Astrocyte (in vitro differentiated cells and primary cell): ENCODE results near the gene MBOAT2.

- PRO-cap = no peak
- RRBS, 2 experiments = no CpG with 5 or more reads among the region's 2 CpGs
Observed at GRCh38 chr2:8515975-8516313, 165.9 kb upstream of the ID2 start.

DNA sequence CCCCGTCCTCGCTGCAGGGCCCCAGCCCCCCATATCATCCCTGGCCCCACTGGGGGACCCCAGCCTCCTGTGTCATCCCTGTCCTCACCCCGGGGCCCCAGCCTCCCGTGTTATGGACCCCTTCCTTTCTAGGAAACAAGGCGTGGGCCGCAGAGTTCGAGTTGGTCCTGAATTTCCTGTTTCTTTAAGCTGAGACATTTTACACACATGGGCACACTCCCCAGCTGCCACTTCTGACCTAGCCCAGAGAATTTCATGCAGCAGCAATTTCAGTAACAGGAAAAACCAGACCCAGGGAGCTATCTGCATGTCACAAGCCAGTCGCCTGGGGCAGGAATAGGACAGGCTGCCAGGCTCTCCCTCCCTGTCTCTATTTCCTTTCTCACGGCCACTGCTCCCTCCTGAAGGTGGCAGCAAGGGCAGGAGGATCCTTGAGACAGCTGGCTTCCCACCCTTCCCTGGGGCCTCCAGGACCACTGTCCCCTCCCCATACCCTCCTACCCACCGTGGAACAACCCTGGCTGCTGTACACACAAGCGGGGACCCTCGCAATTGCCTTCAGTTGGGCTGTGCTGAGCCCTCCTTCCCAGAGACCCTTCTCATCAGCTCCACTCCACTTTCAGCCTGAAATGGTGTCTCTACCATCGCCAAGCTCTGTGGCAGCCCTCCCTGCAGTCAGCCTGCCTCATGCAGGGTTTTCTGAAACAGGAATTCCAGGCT, 141.9 kb upstream of the ID2 start:
- PRO-cap = no peak
- RRBS, 2 experiments = no CpG with 5 or more reads among the region's 13 CpGs

GRCh38 chr2:8625540-8626038, 56.3 kb upstream of the ID2 start:
- PRO-cap = no peak
- RRBS, 2 experiments = 96 to 97% methylated on average over 5 of the region's 13 CpGs

DNA sequence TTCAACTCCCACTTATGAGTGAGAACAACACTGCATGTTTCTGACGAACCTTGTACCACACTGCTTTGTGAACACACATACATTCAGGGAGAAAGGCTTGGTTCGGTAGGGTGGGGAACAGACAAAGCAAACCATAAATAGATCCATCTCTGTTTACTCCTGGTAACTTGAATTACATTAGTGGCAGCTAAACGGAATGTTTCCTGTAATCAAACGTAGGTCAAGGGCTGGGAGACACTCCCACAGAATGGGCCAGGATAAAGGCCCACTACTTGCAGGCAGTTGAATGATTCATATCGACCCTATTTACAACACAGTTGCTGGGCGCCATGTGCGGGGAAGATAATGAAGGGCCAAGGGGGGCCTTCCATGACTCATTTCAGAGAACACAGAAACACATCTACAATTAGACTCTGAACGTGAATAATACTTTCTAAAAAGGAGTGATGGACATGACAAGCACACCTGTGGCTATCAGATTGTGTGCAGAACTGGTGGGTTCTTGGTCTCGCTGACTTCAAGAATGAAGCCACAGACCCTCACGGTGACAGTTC, 56.8 kb upstream of the KIDINS220 start:
- PRO-cap = no peak
- RRBS, 2 experiments = no CpG with 5 or more reads among the region's 10 CpGs

- PRO-cap = unidirectional peak, minus-strand start at chr2:9003665; bidirectional peak, plus-strand start at chr2:9004033, minus-strand start at chr2:9003733; unidirectional peak, plus-strand start at chr2:9004077
- RRBS, 2 experiments = 1 to 2% methylated on average over 31 to 44 of the region's 104 CpGs
Observed at GRCh38 chr2:9003515-9004249, at the start of gene MBOAT2. Gene MBOAT2, minus strand, starts transcription at chr2:9003684.

DNA sequence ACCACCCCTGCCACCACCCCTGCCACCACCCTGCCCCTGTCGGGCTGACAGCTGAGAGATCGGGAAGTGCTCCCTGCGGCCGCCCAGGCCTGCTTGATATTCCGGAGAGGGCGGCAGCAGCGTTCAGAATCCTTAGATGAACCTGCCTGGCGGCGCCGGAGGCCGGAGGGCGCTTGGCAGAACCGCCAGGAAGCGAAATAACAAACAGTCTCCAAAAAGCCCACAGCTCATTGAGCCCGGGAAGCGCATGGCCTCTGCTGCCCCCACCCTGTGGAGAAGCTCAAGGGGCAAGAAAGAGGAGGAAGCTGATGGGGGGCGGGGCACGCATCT, 92.2 kb upstream of the MBOAT2 start:
- PRO-cap = no peak
- RRBS, 2 experiments = 10 to 17% methylated on average over 11 of the region's 18 CpGs

- PRO-cap = no peak
- RRBS, 2 experiments = 3% methylated on average over 14 of the region's 41 CpGs
Observed at GRCh38 chr2:9142550-9143301, 63.9 kb upstream of the ASAP2 start.

- PRO-cap = no peak
- RRBS, 2 experiments = no CpG with 5 or more reads among the region's 14 CpGs
Observed at GRCh38 chr2:9226984-9227978, 20.7 kb downstream of the ASAP2 start.

- PRO-cap = no peak
- RRBS, 2 experiments = no CpG with 5 or more reads among the region's 4 CpGs
Observed at GRCh38 chr2:9368328-9368614, 55.1 kb downstream of the ITGB1BP1 start.

GRCh38 chr2:9400419-9401490, 22.6 kb downstream of the ITGB1BP1 start:
- PRO-cap = no peak
- RRBS, 2 experiments = 13% methylated on average over 3 of the region's 22 CpGs; no CpG with 5 or more reads in 1 of the 2 experiments

- PRO-cap = no peak
- RRBS, 2 experiments = no CpG with 5 or more reads among the region's 48 CpGs
Observed at GRCh38 chr2:9473211-9474216, 837 bp upstream of the IAH1 start.

- PRO-cap = bidirectional peak, plus-strand start at chr2:9555460, minus-strand start at chr2:9555195
- RRBS, 2 experiments = 1 to 3% methylated on average over 11 of the region's 23 CpGs
Observed at GRCh38 chr2:9555149-9555613, 449 bp downstream of the ADAM17 start.

GRCh38 chr2:9612012-9612525, 18.7 kb downstream of the YWHAQ start:
- PRO-cap = no peak
- RRBS, 2 experiments = no CpG with 5 or more reads among the region's 4 CpGs

- PRO-cap = no peak
- RRBS, 2 experiments = 79% methylated on average over 1 of the region's 11 CpGs; no CpG with 5 or more reads in 1 of the 2 experiments
Observed at GRCh38 chr2:9667836-9668415, 37.1 kb upstream of the YWHAQ start.

DNA sequence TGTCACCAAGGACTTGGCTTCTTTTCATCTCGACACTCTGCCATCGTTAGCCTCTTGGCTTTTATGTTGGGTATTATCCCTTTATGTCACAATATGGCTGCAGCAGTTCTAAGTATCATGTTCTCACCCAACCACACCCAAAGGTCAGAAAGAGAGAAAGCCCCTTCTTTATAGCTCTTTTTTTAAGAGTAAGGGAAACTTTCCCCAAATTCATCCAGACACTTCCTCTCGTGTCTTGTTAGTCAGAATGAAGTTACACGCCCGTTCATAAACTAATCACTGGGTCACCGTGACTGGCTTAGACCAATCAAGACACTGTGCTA, 104.9 kb upstream of the TAF1B start:
- PRO-cap = no peak
- RRBS, 2 experiments = no CpG with 5 or more reads among the region's 6 CpGs

DNA sequence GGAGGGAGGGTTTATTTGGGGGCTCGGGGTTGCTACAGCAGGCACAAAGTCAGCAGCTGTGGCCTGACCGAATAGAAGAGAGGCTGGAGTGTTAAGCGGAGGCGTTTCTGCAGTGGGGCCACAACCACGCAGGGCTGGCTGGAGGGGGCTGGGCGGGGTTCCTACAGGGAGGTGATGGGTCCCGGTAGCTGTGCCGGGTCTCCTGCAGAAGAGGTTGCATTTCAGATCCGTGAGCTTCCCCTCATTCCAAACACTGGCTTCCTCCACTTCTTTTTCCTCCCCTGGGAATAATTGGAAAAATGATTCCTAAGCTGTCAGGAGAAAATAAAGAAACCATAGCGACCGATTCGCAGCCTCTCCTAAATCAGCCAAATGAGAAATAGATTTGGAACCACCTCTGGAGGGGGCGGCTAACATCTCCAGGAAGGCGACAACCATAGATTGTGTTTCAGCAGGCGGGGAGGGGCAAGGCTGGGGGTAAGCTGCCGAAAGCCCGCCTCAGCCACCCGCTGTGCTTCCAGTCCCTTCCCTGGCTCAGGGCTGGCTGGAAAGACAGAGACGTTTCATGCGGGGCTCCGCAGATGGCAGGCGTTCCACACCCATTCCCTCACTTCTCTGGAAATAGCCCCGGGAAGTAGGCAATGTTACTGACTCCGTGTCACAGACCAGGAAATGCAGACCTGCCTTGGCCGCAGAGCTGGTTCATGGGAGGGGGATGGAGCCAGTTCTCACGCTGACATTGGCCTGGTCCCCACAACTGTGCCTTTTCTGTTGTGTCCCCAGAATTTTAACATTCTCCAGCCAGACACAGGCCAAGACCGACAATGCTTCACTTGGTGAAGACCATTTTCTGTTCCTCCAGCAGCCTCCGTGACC, 85.5 kb upstream of the TAF1B start:
- PRO-cap = no peak
- RRBS, 2 experiments = no CpG with 5 or more reads among the region's 28 CpGs

DNA sequence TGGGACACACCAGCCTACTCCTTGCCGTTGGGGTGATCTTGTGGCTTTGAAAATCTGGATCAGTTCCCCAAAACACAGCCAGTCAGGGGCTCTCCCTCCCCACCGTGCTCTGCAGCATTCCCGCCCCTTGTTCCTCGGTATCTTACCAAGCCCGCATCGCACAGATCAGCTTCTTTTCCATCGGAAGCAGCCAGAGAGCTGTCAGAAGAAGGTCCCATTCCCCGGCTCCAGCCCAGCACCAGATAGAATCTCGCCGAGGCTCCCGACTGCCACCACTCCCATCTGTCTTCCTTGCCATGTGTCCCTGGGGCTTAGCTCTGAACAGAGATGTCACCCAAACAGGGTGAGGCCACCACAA, 70.3 kb upstream of the TAF1B start:
- PRO-cap = no peak
- RRBS, 2 experiments = no CpG with 5 or more reads among the region's 11 CpGs

GRCh38 chr2:9941474-9942167, 9.9 kb upstream of the GRHL1 start:
- PRO-cap = no peak
- RRBS, 2 experiments = no CpG with 5 or more reads among the region's 13 CpGs

GRCh38 chr2:10077009-10077447, 3.2 kb downstream of the CYS1 start:
- PRO-cap = no peak
- RRBS, 2 experiments = no CpG with 5 or more reads among the region's 5 CpGs

- PRO-cap = no peak
- RRBS, 2 experiments = no CpG with 5 or more reads among the region's 13 CpGs
Observed at GRCh38 chr2:10241660-10242141, 61.0 kb upstream of the HPCAL1 start.